Right common carotid artery plus branches (tissue), 1 donor: ENCODE data around the genes IMPDH2, LAMB2, KLHDC8B, IP6K1, CDHR4 and CAMKV.

DNA sequence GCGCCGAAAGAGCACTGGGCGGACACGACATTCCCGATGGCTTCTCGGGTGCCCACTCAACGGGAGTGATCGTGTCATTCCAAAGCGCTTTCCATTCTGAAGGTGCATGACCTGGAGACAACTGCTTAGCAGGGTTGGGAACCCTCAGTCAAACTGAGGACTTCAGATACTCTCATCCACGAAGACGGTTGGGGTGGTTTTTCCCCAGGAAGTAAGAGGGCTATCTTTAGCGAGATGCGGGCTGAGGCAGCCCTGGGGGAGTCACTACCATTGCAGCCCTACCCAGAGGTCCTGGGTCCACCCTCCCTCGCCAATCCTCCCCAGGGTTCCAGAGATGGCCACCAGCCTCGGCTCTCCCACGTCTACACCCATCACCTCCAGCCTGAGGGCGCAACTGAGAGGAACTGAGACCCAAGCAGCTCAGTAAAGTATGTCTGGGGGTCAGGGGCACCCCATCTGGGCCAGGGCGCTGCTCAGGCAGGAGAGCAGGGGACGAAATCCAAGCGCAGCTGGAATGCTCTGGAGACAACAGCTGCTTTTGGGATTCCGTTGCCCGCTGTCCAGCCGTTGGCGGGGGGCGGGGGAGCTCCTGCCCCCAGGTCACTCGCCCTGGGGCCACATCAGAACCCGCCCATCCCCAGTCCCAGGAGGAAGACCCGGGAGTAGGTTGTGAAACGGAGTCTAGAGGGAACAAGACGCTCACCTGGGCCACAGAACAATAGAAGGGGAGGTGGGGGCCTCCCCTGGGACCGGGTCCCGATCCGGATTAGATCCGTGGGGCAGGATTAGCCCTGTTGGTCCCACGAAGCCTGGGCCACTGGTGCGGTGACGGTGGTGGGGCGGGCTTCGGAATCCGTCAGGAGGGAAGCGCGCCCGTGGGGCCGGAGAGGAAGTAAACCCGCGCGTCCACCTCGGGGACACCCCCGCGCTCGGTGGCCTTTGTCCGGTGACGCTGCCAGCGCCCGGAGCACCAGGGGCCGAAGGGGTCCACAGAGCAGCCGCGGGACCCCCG, 1.5 kb upstream of the NDUFAF3 start:
- PRO-cap: no peak

- PRO-cap: no peak
These were observed 714 bp downstream of the IMPDH2 start for GRCh38 chr3:49028422-49028945.

GRCh38 chr3:49028950-49029897, at the start of gene IMPDH2:
Gene IMPDH2 (minus strand): TSS chr3:49029398.
- PRO-cap: bidirectional peak, plus-strand start at chr3:49029573, minus-strand start at chr3:49029400

GRCh38 chr3:49131209-49131538, 1.7 kb downstream of the LAMB2 start:
- PRO-cap: no peak

- PRO-cap: unidirectional peak, plus-strand start at chr3:49132555; bidirectional peak, plus-strand start at chr3:49133161, minus-strand start at chr3:49133046
These were observed at the start of gene LAMB2 for GRCh38 chr3:49131971-49133309. Gene LAMB2 (minus strand): TSS chr3:49133050.

- PRO-cap: unidirectional peak, plus-strand start at chr3:49165987
These were observed 781 bp downstream of the CCDC71 start for GRCh38 chr3:49164941-49166158.

DNA sequence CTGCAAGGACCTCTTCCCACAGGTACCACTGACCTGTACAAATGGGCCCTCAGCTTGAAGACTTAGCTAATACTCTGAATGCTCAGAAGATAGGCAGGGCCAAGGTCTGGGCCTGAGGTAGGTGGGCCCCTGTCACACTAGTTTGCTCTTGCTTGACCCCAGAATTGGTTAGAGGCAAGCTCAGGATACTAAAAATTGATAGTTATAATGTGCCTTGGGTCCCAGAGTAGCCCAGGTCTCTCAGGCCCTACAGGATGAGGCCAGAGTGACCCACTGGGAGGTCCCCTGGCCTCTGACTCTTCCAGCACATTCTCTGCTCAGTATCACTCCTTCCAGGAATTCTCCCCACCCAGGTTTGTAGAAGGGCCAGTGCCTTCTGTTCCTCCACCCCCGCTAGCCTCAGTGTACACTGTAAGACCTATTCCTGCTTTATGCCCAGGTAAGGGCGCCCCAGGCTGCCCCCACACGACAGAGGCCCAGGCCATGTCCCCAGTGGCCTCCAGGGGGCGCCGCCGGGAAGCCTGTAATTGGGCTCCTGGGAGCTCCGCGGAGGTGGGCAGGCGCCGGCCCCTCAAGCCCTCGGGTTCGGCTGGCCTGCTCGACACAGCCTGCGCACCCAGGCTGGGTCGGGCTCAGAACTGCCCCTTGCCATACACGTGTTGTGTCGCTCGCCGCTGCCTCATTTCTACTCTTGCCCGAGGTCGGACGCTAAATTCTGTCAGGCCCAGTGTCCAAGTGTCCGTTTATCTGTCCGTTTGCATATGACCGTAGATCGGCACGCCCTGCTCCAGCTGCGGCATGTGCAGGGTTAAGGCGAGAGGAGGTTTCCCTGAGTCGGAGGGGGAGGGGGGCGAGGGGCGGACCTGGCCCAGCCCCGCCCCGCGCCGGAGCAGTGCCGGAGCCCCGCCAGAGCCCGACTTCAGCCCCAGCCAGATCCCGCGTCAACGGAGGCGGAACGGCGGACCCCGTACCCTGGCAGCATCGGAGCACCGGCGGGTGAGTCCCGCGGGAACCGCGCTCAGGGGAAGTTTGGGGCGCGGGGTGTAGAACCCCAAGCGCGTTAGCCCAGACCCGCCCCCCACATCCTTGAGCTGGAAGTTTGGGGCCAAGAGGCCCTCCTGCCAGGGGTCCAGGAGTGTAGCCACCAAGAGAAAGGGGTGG, at the start of gene KLHDC8B:
Gene KLHDC8B, plus strand, starts transcription at position 909 of the 1,161 bp plus-strand sequence.
- PRO-cap: unidirectional peak, plus-strand start at position 526 of the sequence; bidirectional peak, plus-strand start at position 909 of the sequence, minus-strand start at position 800 of the sequence

GRCh38 chr3:49343235-49343658, 3.4 kb upstream of the USP4 start:
- PRO-cap: no peak

- PRO-cap: bidirectional peak, plus-strand start at chr3:49345373, minus-strand start at chr3:49345182
These were observed 5.2 kb upstream of the USP4 start for GRCh38 chr3:49344926-49345592.

- PRO-cap: no peak
These were observed 4.2 kb downstream of the RHOA start for GRCh38 chr3:49407567-49407920.

- PRO-cap: no peak
These were observed 19.9 kb upstream of the NICN1 start for GRCh38 chr3:49448980-49449411.

GRCh38 chr3:49520138-49520360, 34.2 kb upstream of the BSN start:
- PRO-cap: no peak

DNA sequence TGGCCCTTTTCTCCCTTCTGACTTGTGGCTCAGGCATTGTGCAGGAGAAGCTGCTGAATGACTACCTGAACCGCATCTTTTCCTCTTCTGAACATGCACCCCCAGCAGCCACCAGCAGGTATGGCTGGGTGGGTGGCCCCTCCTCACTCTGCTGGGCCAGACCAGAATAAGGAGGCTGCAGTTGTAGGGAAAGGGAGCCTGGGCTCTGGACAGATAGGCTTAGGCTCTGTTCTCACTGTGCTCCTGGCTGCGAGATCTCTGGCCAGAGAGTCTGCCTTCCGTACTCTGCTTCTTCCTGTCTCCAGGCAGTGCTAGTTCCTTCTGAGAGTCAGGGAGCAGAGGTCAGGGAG, 2.0 kb downstream of the RNF123 start:
- PRO-cap: no peak

DNA sequence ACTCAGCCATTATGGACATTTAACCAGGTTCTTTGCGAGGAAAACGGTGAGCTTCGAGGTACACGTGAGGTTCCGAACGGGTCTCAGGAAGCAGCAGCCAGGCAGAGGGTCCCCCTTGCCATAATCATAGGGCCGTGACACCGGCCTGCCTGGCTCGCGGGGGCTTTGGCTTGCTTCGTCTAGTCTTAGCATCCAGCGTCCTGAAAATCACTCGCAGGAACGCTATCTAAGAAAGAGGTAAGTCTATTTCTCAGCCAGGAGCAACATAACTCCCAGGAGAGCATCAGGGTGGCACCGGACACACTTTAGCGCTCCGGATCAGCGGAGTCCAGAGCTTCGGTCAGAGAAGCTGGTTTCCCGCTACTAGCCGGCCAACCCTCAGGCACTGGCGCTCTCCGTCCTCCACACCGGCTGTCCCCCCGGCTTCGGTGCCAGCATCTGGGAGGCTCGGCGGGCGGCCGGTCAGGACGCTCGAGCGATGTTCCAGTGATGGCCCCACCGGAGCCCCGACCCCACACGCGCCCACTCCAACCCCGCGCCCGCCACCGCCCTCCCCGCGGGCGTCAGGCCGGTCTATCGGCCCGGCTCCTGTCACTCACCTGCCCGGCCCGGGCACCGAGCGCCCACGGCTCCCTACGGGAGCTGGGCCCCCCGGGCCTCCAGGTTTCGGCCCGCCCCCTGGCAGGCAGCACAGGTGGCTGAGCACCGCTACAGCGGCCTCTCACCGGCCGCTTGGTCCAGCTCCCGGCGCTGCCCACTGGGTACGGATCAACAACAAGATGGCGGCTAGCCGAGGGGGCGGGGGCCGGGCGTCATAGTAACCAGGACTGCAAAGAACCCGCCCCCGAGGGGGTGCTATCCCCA, at the start of gene IP6K1:
Gene IP6K1, minus strand, starts transcription at position 788 of the 864 bp plus-strand sequence.
- PRO-cap: bidirectional peak, plus-strand start outside the sequence, minus-strand start at position 734 of the sequence

DNA sequence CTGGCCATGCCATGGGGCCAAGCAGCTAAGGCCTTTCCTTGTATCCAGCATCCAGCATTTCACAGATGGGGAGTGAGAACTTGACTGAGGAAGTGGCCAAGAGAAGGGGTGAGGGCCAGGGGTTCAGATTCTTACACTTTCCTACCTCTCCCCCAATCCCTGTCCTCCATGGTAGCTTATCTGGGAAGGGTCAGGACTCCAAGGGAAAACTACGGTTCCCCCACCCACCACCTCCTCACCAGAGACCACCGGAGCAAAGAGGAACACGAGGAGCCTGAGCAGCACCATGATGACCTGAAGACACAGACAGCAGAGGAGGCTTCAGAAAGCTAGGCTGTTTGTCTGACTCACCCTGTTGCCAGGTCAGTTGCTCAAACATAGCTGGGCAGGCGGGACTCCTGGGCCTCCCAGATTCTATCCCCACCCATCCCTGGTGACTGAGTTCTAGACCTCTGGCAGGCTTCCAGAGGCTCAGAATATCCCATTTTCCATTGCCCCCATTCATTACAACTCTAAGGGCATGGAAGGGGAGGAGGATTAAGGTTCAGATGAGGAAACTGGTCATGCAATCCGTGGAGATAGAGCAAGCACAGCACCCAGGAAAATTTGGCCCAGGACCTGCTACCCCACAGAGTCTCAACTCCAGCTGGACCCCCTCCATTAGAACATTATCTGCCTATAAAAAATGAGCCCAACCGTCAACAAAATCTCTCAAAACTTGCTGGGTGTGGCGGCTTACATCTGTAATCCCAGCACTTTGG, at the start of gene CDHR4:
Gene CDHR4, minus strand, starts transcription at position 349 of the 761 bp plus-strand sequence.
- PRO-cap: no peak

DNA sequence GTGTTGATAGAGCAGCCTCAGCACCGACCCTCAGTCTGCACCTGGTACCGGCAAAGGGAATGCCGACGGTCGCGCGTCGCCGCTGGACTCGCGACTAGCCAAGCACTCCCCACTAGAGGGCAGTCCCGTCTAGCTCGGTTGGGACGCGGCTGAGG, 561 bp upstream of the INKA1 start:
- PRO-cap: no peak

- PRO-cap: no peak
These were observed at the start of gene CAMKV for GRCh38 chr3:49869531-49870088. Gene CAMKV (minus strand): TSS chr3:49869906.

DNA sequence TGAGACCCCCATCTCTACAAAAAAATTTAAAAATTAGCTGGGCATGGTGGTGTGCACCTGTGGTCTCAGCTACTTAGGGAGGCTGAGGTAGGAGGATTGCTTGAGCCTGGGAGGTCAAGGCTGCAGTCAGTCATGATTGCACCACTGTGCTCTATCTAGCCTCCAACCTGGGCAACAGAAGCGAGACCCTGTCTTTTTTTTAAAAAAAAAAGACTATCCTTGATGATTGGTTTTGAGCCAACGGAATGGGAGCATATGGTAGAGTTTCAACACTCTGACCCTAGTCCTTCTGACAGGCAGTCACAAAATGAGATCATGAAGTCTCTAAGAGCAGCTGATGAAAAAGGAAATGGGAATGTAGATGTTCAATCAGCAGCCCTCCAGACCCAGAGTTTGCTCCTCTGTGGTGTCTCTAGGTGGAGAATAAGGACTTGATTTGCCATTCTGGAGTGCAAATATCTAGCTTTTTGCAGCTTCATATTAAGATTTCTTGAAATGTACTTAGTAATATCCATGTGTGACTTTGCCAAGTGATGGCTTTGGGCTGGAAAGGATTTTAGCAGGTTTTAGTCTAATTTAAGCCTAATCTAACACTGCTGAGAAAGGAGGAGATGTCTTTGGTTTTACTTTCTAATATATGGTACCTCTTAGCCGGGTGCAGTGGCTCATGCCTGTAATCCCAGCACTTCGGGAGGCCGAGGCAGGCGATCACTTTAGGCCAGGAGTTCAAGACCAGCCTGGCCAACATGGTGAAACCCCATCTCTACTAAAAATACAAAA, 46.0 kb upstream of the RBM5 start:
- PRO-cap: no peak

DNA sequence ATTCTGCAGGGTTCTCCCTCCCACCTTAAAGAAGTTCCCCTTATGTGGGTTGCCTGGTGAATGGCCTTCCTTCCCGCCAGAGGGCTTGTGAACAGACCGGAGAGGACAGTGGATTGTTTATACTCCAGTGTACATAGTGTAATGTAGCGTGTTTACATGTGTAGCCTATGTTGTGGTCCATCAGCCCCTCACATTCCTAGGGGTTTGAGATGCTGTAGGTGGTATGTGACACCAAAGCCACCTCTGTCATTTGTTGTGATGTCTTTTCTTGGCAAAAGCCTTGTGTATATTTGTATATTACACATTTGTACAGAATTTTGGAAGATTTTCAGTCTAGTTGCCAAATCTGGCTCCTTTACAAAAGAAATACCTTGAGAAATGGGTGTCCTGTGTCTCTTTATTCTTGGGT, 29.9 kb downstream of the RBM5 start:
- PRO-cap: no peak

DNA sequence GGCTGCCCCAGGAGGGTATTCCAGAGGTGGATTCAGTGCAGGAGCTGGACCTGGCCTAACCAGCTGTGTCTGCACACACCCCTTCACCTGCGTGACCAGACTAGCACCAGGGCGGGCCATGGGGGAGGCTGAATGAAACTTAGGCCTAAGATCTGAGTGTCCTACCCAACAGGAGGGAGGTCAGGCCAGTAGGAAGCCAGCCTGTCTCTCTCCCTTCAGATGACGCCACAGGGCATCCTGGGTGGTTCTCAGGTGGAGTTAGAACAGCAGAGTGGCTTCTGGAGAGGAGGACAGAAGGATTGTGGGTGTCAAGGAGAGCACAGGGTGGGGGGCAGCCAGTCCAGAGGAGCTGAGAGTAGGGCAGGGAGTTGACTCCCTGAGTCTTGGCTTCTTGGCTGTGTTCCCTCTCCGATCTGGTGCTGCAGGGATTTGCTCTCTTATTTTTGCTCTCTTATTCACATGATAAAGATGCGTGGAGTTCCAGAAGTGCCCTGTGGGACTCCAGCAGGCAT, 3.3 kb upstream of the SEMA3F start:
- PRO-cap: no peak